Prostate gland (tissue), 2 donors: ENCODE measurements around the genes KLHL34, SMPX and ZFX.

DNA sequence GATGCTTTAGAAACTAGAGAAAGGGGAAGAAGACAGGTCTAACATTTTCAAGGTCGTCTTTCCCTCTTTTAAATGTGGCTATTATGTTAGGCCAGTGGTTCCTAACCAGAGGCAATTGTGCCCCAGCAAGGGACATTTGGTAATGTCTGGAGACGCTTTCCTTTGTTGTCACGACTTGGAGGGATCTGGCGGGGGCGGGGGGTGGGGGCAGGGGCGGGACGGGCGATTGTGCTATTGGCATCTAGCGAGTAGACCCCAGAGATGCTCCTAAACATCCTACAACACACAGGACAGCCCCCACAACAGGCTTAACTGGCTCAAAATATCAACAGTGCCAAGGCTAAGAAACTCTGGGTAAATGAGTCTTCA lies 94.8 kb downstream of the SH3KBP1 start:
- PRO-cap: no peak
- RAMPAGE, long total RNA, 2 experiments: no peak in any of the 2 experiments

- PRO-cap: no peak
- RAMPAGE, long total RNA, 2 experiments: no peak in any of the 2 experiments
Observed at GRCh38 chrX:19807376-19807918, 80.0 kb downstream of the SH3KBP1 start.

DNA sequence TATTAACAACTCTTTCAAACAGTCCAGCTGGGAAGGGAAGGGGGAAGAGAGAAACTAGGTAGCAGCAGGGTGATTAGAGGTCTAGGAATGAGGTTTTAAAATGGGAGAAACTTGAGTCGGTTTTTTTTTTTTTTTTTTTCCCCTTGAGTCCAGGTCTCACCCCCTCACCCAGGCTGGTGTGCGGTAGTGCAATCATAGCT lies 4.3 kb downstream of the BCLAF3 start:
- PRO-cap: no peak
- RAMPAGE, long total RNA, 2 experiments: no peak in any of the 2 experiments

- PRO-cap: no peak
- RAMPAGE, long total RNA, 2 experiments: no peak in any of the 2 experiments
Observed at GRCh38 chrX:21177928-21178435, 196.2 kb upstream of the CNKSR2 start.

DNA sequence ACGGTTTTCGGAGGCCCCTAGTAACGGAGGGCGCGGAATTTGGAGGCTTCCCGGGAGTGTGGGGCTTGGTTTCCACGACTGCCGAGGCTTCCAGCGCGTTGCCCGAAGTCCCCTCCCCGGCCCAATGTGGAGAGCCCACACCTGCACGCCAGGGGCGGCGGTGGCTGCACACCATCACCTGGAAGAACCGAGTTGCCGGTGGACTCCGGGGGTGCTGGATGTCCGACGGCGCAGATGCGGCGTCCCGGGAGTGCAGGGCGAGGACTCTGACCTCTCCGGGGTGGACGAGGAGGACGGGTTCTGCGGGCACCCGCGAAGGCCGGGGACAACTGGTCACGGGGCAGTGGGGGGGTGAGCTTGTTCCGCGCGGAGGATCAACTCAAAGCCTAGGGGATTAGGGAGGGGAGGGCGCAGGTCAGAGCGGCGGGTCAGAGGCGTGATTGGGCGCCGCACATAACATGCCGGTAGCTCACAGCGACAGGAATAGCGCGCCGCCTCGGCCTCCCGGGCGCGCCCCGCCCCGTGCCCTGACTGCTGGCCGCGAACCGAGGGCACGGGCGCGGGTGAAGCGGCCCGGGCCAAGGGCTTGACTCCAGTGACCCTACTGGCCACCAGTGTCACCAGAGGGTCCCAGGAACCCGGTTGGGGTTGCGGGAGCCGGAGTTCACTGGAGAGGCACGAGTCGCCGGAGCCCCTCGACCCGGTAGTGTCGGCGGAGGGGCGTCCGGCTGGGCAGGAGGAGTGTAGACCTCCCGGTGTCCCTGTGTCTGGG lies at the start of gene KLHL34:
Gene KLHL34, minus strand, starts transcription at position 331 of the 772 bp plus-strand sequence.
- PRO-cap: no peak
- RAMPAGE, long total RNA, 2 experiments: no peak in any of the 2 experiments

- PRO-cap: no peak
- RAMPAGE, long total RNA, 2 experiments: no peak in any of the 2 experiments
Observed at GRCh38 chrX:21662696-21663180, 4.6 kb upstream of the KLHL34 start.

DNA sequence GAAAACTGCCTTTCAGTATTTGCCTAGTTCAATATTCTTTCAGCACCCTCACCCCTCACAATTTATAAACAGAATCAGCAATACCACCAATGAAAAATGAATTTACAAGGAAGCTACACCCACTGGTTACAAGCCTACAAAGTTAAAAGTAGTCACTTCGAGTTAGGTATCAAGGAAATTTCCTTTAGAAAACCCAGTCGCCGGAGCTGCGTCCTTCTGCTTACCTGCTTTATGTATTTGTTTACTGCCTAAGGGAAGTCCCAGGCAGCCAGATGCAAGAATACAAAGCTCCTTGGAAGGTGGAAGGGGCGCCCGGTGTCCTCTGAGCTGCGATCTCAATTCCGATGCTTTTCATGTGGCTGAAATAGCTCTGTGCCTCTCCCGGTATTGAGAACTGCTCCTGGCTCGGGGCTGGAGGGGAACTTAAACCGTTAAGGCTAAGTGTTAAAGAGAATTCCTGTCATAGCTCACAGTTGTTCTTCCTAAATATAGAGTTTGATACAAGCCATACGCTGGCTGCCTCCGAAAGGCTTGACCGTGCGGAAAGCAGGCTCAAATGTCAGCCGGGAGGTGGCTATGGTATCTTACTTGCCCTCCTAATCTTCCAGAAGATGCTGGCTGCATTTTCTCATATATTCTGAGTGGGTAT lies at the start of gene SMPX:
Gene SMPX, minus strand, starts transcription at position 399 of the 649 bp plus-strand sequence.
- PRO-cap: no peak
- RAMPAGE, long total RNA, 2 experiments: start-site peak on the minus strand in 1 of 2 experiments, centred at position 321 of the sequence, 20 reads per replicate

DNA sequence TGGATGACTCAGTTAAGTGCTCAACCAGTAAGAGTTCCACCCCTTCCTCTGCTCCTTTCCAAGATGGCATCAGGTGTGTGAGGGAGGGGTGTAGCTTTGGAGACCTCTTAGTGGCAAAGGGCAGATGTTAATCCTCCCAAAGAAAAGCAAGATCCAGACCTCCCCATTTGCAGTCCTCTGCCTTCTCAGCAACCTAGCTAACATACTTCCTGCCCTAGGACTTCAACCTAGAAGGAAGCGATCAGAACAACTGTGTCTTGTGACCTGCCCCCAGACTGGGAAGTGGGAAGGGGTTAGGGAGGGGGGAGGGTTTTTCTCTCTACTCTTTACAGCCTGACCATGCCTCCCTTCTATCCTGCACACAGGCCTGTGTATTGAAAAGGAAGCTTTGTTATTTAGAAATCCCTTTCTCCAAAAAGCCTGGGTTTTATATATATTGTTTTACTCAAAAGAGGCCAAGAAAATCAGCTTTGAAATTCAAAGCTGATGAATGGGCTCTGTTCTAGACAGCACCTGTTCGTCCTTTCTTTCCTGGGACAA lies 35.3 kb upstream of the SMS start:
- PRO-cap: no peak
- RAMPAGE, long total RNA, 2 experiments: no peak in any of the 2 experiments

GRCh38 chrX:21926811-21927220 lies 13.7 kb upstream of the SMS start:
- PRO-cap: no peak
- RAMPAGE, long total RNA, 2 experiments: no peak in any of the 2 experiments

- PRO-cap: no peak
- RAMPAGE, long total RNA, 2 experiments: no peak in any of the 2 experiments
Observed at GRCh38 chrX:22105367-22105798, 73.3 kb downstream of the PHEX start.

DNA sequence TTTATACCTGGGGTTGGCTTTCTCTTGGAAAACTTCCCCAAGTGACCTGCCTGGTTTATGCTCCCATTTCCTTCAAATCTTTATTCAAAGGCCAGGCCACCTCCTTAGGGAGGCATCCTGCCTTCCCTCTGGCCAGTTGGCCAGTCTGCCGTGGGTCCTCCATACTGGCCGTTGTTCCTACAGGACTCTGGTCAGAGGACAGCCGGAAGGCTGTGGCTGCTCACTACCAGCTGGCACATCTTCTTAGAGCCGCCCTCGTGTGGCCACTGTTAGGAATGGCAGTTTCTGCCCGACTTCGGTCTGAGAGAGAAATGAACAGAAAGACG lies 80.1 kb upstream of the CBLL2 start:
- PRO-cap: no peak
- RAMPAGE, long total RNA, 2 experiments: no peak in any of the 2 experiments

DNA sequence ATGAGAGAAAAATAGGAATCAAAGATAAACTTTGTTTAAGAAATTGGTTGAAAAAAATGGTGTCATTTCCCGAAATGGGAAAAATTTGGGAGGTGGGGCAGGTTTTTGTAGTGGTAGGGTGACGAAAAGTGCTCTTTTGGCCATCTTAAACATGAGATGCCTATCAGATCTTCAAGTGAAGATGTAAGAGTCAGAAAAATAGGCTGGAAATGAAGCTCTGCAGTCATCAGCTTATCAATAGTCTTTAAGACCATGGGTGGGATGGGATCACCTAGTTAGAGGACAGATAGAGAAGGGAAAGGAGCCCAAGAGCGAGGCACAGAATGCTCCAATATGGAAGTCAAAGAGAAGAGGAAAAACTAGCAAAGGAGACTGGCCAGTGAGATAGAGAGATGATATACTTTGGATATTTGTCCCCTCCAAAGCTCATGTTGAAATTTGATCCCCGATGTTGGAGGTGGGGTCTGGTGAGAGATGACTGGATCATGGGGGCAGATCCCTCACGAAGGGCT lies 143.1 kb downstream of the CBLL2 start:
- PRO-cap: no peak
- RAMPAGE, long total RNA, 2 experiments: no peak in any of the 2 experiments

DNA sequence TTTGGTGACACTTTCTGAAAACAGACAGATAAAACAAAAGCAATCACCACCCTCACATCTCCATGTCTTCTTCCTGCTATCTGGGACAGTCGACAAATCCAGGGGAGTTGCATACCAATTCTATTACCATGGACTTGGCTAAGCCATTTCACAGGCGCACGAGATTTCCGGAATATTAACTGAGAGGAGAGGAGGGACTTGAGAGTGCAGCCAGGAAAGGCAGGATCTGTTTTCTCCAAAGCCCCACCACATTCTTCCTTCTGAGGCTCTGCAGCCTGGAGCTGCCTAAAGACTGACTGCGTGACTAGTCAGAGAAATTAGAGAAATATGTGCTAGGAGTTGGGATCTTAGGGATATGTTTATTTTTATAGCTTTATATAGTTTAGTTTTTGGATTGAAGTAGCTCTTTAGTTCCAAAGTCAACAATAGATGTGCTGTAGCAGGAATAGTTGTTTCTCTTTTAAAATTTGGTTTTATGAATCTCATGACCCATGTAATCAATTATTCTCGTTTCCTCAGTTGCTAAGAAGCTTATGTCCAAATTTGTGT lies 300.2 kb upstream of the DDX53 start:
- PRO-cap: unidirectional peak, plus-strand start at position 251 of the sequence
- RAMPAGE, long total RNA, 2 experiments: no peak in any of the 2 experiments

DNA sequence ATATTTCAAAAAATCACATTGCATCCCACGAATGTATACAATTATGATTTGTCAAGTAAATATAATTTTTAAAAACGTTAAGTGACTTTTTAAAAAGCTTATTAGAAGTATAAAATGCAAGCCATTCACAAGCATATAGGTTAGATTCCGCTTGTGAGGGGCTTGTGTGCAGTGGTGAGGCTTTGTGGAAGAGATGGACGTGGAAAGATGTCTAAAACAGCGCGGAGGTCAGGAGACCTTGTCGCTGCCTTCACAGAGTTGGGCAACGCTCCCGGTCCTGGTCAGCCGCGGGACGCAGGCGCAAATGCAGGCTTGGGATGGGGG lies 261 bp upstream of the PRDX4 start:
- PRO-cap: bidirectional peak, plus-strand start outside the sequence, minus-strand start at position 279 of the sequence
- RAMPAGE, long total RNA, 2 experiments: no peak in any of the 2 experiments

- PRO-cap: no peak
- RAMPAGE, long total RNA, 2 experiments: no peak in any of the 2 experiments
Observed at GRCh38 chrX:23838851-23839223, 55.9 kb downstream of the SAT1 start.

DNA sequence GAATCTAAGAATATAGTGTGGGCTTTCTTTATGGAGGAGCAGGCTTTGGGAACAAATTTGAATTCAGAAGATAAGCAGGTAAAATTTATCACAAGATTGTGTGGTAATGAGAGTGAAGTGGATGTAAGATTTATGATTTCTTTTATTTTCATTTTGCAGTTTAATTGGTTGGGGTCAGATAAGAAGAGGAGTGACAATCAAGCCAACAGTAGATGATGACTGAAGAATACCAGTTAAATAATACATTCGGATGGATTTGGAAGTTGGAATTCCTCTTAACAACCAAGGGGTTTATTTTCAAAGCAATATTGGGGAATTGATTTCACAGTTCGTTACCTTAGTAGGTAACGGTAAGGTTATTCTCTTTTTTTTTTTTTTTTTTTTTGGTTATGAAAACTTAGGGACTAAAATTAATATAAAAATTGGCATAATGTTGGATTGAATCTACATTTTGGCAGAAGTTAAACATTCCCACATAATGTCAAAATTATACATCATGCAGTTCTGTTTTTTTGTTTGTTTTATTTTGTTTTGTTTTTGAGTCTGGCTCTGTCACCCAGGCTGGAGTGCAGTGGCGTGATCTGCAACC lies 21.9 kb downstream of the EIF2S3 start:
- PRO-cap: no peak
- RAMPAGE, long total RNA, 2 experiments: no peak in any of the 2 experiments

DNA sequence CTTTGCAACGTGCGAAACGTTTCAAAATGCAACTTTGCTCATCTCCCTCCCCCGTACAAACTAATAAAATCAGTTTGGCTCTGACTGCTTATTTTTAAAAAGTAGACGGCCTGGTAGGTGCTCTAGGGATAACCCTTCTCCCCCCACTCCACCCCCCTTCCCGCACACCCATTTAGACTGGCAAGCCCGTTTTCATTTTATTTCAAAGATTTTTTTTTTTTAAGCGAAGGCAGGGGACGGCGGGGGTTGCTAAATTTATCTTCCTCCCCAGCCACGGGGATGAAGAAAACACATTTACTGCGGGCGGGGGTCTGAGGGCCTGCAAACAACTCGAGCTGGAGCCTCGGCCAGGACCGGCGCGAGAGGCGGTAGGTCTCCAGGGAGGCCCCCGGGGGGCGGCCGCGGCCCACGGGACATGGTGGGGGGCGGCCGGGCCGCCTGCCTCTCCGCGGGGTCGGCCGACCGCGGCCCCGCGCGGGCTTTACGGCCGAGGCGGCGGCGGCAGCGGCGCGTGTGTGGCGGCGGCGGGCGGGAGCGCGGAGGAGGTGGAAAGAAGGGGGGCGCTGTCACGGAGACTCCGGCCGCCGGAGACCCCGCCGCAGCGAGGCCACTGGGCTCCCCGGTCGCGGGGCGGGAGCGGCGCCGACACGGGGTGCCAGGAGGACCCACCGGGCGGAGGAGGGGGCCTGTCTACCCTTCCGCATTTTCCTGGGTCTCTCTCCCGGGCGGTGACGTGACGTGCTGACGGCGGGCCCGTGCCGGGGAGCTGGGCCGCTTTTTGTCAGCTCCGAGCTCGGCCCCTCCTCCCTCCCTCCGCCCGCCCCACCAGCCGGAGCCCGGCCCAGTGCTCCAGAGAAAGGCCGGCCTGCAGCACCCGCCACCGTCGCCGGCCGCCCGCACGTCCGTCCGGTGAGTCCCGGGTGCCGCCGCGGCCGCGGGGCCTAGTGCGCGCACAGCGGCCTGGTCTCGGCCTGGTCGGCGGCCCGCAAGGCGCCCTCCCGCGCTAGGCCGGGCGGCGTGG lies at the start of gene ZFX:
Gene ZFX, plus strand, starts transcription at position 844 of the 1,021 bp plus-strand sequence.
- PRO-cap: unidirectional peak, plus-strand start at position 97 of the sequence; bidirectional peak, plus-strand start at position 844 of the sequence, minus-strand start at position 710 of the sequence
- RAMPAGE, long total RNA, 2 experiments: start-site peak on the plus strand in 1 of 2 experiments, centred at positions 90 to 854 of the sequence, 7 to 63 reads per replicate

GRCh38 chrX:24149907-24150772 lies 611 bp downstream of the ZFX start:
- PRO-cap: bidirectional peak, plus-strand start at chrX:24150315, minus-strand start at chrX:24150288
- RAMPAGE, long total RNA, 2 experiments: start-site peak on the plus strand in 1 of 2 experiments, at chrX:24150368-24150553 at its widest, 7 to 24 reads per replicate

DNA sequence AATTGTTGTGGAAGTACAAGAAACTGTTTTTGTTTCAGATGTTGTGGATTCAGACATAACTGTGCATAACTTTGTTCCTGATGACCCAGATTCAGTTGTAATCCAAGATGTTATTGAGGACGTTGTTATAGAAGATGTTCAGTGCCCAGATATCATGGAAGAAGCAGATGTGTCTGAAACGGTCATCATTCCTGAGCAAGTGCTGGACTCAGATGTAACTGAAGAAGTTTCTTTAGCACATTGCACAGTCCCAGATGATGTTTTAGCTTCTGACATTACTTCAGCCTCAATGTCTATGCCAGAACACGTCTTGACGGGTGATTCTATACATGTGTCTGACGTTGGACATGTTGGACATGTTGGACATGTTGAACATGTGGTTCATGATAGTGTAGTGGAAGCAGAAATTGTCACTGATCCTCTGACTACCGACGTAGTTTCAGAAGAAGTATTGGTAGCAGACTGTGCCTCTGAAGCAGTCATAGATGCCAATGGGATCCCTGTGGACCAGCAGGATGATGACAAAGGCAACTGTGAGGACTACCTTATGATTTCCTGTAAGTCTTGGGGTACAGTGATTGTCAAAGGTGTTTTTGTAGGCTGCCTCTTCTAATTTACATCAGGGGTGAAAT lies 29.8 kb downstream of the ZFX start:
- PRO-cap: no peak
- RAMPAGE, long total RNA, 2 experiments: no peak in any of the 2 experiments

DNA sequence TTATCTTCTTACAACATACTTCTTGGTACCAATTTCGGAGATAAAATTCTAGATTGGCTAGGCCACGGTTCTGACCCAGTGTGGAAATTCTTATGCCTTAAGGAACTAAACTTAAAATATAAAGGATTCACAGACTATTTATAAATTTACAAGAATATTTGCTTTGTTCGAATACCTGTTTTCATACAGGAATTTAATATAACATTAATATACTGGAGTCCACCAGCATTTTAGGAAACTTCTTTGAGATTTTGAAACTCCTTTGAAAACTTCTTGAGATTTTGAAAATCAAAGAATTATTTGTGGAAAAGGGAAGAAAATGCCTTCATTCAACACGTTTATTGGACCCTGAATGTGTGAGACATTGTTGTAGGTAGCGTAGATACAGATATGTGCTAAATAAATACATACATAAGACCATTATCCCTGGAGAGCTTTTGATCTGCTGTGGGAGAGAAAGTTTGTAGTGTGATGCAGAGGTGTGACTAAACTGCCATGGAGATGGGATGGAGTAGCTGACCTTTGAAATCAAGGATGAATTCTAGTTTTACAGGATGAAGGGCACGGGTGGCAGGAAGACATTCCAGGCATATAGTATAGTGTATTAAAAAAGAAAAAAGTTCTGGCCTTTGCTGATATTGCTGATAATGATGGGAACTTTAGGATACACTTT lies 31.5 kb downstream of the ZFX start:
- PRO-cap: no peak
- RAMPAGE, long total RNA, 2 experiments: no peak in any of the 2 experiments